AG09309 (cell line): ENCODE measurements around the genes TBR1 and FAP.

- RRBS, result no CpG with 5 or more reads among the region's 7 CpGs
Measured at GRCh38 chr2:159616872-159617225, 501 bp upstream of the BAZ2B start.

DNA sequence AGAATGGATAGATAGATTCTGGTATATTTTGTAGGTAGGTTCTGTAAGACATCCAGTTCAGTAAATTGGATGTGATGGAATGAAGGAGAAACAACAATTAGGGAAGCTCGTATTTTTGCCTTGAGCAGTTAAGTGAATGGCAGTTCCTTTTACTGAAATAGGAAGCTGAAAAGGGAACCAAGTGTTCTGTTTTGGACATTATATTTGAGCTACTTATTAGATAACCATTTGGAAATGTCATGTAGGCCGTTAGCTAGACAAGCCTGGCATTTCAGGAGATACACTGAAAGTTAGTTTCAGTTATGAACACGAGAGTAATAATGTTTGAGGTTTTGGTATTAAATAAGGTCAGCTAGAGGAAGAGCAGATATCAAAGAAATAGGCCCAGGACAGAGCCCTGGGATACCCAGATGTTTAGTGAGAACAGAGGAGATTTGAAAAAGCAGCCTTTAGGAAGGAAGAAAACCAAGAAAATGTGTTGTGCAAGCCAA is 41.6 kb downstream of the MARCHF7 start:
- RRBS, result no CpG with 5 or more reads among the region's 3 CpGs

DNA sequence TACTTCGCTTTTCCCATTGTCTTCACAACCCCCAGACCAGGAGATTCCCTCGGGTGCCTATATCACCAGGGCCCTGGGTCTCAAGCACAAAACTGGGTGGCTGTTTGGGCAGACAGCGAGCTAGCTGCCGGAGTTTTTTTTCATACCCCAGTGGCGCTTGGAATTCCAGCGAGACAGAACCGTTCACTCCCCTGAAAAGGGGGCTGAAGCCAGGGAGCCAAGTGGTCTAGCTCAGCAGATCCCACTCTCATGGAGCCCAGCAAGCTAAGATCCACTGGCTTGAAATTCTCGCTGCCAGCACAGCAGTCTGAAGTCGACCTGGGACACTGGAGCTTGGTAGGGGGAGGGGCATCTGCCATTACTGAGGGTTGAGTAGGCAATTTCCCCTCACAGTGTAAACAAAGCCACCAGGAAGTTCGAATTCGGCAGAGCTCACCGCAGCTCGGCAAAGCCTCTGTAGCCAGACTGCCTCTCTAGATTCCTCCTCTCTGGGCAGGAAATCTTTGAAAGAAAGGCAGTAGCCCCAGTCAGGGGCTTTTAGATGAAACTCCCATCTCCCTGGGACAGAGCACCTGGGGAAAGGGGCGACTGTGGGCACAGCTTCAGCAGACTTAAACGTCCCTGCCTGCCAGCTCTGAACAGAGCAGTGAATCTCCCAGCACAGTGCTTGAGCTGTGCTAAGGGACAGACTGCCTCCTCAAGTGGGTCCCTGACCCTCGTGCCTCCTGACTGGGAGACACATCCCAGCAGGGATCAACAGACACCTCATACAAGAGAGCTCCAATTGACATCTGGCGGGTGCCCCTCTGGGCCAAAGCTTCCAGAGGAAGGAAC is 18.9 kb downstream of the ITGB6 start:
- RRBS, result no CpG with 5 or more reads among the region's 17 CpGs

GRCh38 chr2:160228386-160229000 is 28.4 kb upstream of the ITGB6 start:
- RRBS, result no CpG with 5 or more reads among the region's 4 CpGs

DNA sequence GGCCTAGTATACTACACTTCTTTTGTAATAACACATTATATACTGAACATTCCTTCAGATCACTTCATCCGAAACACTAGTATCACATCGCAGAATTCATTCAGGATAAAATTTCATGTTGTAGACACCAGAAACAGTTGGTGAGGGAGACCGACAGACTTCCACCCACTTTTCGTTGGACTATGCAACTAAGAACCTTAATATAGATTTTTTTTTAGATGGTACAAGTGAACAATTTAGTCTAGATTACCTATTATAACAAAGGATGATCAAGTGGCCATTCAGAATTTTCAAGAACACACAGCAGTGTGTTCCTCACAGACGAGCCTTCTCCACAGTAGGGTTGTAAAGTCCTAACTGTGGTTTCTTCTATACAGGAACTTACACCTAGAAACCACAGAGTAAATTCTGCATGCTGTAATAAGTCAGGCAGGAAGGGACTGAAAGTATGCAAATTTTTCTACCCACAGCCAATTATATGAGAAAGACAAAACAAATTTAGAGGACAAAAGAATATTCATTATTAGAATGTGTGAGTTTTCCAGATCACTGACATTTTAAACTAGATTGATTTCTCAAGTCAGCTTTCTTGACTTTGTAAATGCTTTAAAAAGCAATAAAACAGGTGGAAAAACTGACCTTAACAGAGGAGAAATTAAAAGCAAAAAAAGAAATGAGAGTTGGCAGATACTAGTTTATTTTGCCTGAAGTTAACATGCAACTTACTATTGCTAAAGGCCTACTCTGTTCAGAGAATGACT is 99.5 kb downstream of the RBMS1 start:
- RRBS, result no CpG with 5 or more reads among the region's 5 CpGs

GRCh38 chr2:160482640-160483287 is 10.8 kb downstream of the RBMS1 start:
- RRBS, result no CpG with 5 or more reads among the region's 2 CpGs

DNA sequence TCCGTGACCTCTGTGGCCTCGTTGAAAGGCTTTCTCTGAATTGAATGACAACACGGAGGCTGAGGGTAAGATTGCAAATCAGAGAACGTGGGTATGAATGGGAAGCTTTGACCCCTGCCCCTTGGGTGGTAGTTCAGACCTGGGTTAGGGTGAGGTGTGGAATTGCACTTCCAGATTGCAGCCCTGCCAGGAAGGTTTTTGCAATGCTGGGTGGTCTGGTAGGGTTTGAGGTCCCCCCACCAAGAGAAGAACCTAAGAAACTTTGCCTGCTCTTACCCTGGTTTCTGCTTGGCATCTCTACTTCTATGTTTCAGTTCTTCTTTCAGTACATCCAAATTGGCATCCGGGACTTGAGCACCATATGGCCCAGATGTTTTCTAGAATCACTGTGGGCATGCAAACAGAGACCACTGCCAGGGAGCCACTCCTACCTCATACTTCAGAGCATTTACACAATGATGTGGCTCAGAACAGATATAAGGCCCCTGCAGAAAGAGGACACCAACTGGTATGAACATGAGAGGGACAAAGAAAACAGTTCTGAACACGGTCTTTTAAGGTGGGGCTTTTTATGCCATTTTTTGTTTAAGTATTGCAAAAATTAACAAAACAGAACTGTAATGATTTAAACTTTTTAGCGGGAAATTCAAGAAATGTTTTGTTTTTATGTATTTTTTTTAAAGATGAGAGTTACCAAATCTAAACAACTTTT is 210.6 kb upstream of the RBMS1 start:
- RRBS, result no CpG with 5 or more reads among the region's 7 CpGs

- RRBS, result no CpG with 5 or more reads among the region's 2 CpGs
Measured at GRCh38 chr2:161140975-161141332, 19.3 kb upstream of the TANK start.

GRCh38 chr2:161179319-161179869 is 19.2 kb downstream of the TANK start:
- RRBS, result no CpG with 5 or more reads among the region's 5 CpGs

GRCh38 chr2:161257311-161257731 is 50.9 kb upstream of the PSMD14 start:
- RRBS, result no CpG with 5 or more reads among the region's 6 CpGs

GRCh38 chr2:161280973-161281453 is 27.2 kb upstream of the PSMD14 start:
- RRBS, result no CpG with 5 or more reads among the region's 17 CpGs

DNA sequence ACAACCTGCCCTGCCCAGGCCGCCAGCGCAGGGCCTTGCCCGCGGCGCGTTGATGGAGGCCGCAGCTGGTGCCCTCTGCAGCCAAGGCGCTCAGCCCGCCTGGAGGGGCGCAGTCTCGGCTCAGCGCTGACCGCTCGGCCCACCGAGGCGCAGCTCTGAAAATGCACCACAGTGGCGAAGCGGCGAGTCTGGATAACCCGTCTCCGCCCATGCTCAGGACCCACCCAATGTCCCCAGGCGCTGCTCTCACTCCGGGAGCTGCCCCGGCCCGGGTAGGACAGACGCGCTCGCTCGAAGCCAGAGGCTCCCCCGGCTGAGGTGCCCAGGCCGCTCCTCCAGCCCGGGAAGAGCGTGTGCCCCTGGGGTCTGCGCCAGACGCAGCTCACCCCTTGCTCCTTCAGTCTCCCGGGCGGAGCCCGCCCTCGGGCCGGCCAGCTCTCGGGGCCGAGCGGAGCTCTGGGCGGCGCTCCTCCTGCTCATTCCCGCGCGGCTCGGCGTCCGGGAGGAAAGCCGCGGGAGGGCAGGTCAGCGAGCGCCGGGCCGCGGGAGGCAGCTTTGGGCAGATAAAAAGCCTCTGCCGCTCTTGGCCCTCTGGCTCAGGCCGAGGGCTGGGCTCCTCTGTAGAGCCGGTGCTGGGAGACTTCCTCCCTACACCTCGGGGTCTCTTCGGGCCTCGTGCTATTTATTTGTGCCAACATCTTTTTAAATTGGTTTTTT is 1.6 kb upstream of the TBR1 start:
- RRBS, result 2% methylated on average over 31 of the region's 64 CpGs

- RRBS, result 14% methylated on average over 14 of the region's 39 CpGs
Measured at GRCh38 chr2:161415882-161417012, at the start of gene TBR1. TBR1 (plus strand) TSS chr2:161416297.

DNA sequence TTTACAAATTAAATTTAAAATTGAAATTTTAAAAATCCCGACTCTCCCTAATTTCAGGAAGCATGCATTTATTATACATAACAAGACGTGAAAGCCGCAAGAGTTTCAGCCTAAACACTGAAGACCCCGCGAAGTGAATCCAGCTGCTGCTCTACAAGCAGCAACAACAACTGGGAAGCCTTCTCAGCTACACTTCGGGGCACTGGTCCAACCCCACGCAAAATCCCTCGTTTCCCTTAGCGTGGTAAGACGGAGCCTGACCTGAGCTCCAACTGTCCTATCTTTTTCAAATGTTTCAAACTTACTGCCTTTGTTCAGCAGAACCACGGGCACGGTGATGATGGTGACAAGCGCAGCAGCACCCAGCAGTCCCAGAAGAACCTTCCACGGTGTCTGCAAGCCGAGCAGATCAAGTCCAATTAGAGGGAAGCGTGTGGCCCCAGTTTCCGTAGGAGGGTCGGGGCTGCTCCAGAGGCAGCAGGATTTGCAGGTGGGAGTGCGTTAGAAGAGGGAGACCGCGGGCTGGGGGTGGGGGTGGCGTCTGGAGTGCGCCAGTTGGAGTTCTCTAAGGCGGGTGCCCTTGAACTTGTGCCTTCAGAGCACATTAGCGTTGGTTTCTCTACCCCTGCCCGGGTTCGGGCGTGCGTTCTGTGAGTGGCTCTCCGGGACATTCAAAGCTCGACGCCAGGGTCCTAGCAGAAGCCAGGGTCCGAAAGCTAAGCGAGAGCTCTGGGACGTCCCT is 750 bp downstream of the DPP4 start:
- RRBS, result no CpG with 5 or more reads among the region's 35 CpGs

- RRBS, result no CpG with 5 or more reads among the region's 8 CpGs
Measured at GRCh38 chr2:162243089-162243858, at the start of gene FAP. FAP (minus strand) TSS chr2:162243445.

DNA sequence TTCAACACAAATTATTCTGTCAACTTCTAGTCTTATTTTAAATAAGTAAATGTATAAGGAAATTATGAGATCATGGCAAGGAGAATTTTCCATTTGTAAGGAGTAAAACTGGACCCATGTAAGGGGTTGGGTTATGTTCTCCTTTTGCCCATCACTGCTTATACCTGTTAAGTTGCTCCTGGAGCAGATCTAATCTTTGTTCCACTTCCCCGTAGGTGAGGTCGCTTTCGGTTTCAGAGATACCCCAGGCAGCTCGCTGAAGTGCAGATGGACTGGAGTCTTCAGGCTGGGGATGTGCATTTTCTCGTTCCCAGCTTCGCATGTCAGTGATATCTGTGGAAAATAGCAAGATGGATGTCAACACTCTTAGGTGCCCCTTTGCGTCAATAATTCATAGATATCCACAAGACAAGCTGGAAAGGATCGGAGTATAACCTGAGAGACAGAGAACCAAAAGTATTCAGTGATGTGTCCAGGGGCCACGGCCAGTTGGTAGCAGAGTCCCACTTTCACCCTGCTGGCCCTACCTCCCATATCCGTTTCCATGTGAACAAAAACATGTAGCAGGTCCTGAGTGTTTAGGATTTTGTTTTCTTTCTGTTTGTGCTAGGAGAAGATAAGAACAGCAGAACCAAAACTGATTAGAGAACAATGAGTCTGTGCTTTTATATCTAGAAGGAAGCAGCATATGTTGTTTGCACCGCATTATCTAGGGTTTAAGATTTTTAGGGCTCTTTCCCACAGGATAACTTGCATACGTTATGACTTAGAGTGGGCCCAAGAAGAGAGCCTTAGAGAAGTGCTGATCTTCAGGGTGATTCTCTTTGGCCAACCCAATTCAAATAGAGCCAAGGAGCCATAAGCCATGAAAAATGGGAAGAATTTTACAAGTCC is 36.0 kb downstream of the GCA start:
- RRBS, result no CpG with 5 or more reads among the region's 12 CpGs

- RRBS, result no CpG with 5 or more reads among the region's 6 CpGs
Measured at GRCh38 chr2:162582245-162582821, 238.4 kb downstream of the GCA start.

- RRBS, result no CpG with 5 or more reads among the region's 8 CpGs
Measured at GRCh38 chr2:162686754-162687301, 151.7 kb downstream of the KCNH7 start.

DNA sequence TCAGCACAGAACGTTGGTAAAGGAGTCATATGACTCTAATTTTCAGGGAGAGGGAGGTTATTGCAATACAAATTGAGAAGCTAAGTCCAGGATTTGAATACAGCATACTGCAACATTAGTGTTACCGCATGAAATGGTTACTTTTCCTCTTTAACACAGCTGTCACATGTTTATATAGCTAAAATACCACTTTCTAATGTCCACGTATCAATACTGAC is 8.0 kb downstream of the FIGN start:
- RRBS, result no CpG with 5 or more reads among the region's 3 CpGs

DNA sequence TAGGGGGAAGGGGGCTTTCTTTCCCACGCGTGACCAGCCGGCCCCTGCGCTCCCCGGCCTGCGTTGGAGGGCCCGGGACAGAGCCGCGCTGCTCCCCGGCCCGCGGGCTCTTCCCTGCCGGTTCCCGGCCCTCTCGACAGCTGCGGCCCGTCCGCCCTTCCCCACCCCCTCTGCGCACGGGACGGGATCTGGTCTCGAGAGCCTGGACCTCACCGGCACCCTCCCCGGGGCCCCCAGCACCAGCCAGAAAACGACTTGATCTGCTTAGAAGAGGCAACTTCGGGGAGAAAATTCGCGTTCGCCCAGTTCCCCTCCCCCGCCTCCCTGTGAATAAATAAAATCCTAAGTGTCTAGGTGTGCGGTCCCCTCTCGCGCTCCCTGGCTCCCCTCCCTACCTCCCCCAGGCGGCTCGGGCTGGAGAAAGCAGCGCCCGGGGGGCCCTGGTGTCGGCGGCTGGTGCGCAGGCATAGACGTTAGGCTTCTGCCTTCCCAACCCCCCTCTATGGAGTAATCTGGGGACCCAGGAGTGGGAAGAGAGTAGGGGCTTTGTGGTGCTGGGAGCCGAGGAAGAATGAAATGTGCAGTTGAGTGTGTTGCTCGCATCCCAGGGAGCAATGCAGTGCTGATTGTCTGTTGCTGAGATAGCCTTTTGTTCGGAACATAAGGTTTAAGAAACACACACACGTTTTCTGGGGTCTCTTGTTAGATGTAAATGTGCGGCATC is 883 bp upstream of the FIGN start:
- RRBS, result 4% methylated on average over 8 of the region's 46 CpGs